Testis (tissue), 5 donors: ENCODE measurements around the genes KLHL3, FAM13B and SPATA24.

DNA sequence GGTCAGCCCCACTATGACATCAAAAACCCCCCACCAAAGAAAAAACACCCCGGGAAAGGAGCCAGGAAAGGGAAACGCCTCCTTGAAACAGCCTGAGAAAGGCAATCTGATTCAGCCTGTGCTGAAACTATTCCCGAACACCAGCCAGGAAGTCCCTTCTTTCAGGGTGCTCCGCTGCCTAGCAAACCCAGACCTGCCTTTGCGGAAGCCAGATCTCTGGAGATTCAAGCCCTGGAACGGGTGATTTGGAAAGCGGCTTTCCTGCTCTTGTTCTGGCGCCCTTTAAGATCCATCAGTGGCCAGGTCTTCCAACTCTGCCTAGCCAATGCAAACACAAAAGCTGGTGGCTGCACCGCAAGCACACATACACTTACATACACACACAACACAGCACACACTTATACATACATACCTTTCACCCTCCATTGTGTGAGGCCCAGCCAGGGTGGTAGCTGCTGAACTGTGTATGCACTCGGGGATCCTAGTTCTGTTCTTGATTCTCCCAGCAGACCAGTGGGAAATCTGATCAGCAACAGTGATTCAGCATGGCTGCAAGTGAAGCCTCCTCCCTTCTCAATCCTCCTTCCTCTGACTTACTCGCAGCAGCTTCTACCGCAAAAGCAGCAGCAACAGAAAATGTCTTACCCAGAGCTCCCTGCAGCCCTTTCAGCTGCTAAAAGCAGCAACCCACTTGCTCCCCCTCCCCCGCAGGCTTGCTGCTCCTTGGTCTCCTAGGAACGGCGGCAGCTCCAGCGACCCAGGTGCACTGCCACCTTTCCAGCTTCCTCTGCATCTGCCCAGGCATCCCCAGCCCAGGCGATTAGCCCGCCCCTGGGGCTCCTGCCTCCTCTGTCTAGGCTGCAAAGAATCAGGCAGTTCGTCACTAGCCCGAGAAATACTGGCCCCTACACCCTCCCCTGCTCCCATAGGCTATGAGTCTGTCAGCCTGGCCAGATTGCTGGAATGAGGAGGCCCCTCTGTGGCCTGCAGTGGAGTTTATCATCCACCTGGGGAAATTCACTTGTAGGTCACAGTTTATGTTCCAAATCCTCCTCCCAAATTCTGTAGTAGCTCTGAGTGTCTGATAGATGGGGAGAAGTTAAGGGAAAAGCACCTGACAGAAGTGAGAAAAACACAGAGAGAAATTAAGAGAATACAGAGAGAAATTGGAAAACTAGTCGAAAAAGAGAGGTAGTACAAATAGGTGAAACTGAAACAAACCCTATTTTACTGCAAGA lies at the start of gene KLHL3:
KLHL3 (minus strand) TSS at position 869 of the 1,238 bp plus-strand sequence.
- PRO-cap, 3 experiments: peak in 1 of 3 experiments; most common minus-strand start position 590 of the sequence (in 1)
- RAMPAGE, long total RNA, 2 experiments: no peak in any of the 2 experiments
- RRBS: no CpG with 5 or more reads among the region's 21 CpGs

DNA sequence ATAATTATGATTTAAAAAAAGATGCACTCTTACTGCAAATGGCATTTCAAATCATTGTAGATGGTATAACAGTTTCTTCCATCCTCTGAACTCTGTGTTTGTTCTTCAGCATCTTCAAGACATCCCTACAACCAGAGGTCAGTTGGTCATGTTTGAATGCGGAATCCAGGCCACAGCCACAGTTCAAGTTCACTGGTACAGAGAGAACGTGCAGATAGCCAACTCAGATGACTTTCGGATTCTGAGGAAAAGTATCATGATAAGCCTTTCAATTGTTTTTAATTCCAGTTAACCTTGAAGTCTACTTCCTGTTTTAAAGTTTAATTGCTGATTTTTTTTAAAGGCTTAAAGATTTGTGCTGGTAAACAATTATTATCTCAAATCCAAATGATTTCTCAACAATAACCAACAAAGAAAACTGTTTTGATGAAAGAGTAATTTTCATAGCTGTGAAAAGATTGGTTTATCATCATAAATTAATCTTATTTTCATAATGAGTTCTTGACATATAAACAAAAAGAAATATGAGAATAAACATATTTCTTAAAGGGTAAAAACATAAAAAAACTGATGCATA lies 8.5 kb upstream of the MYOT start:
- PRO-cap, 3 experiments: no peak in any of the 3 experiments
- RAMPAGE, long total RNA, 2 experiments: no peak in any of the 2 experiments
- RRBS: no CpG with 5 or more reads among the region's 3 CpGs

DNA sequence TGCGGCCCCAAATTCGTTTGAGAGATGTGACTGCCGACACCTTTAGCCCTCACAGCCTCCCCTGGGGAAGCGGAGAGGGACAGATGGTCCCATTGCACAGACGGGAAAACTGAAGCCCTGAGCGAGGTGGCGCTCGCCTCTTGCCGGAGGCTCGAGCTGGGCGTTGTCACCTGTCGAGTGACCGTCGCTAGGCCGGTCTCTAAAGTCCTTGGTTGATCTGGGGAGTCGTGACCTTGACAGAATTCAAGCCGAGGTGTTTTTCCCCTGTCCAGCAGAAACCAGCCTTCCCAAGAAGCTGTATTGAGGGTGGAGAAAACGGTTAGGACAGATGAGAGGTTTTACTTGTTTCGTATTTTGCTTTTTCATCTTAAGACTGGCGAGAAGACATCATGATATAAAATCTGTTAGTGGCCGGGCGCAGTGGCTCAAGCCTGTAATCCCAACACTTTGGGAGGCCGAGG lies 367 bp downstream of the PKD2L2 start:
- PRO-cap, 3 experiments: peak in 1 of 3 experiments; most common minus-strand start position 179 of the sequence (in 1)
- RAMPAGE, long total RNA, 2 experiments: no peak in any of the 2 experiments
- RRBS: 5% methylated on average over 7 of the region's 23 CpGs

- PRO-cap, 3 experiments: peak in 3 of 3 experiments; most common plus-strand start chr5:138033175 (in 3); most common minus-strand start chr5:138033090 (in 2)
- RAMPAGE, long total RNA, 2 experiments: start-site peak on the plus strand in 1 of 2 experiments, at chr5:138032739-138033250 at its widest, 22 to 48 reads per replicate; start-site peak on the minus strand in 1 of 2 experiments, at chr5:138033023-138033075 at its widest, 220 reads per replicate
- RRBS: under 1% methylated on average over 15 of the region's 77 CpGs
These were observed at the start of gene FAM13B for GRCh38 chr5:138032622-138033300. FAM13B (minus strand) TSS chr5:138033079.

DNA sequence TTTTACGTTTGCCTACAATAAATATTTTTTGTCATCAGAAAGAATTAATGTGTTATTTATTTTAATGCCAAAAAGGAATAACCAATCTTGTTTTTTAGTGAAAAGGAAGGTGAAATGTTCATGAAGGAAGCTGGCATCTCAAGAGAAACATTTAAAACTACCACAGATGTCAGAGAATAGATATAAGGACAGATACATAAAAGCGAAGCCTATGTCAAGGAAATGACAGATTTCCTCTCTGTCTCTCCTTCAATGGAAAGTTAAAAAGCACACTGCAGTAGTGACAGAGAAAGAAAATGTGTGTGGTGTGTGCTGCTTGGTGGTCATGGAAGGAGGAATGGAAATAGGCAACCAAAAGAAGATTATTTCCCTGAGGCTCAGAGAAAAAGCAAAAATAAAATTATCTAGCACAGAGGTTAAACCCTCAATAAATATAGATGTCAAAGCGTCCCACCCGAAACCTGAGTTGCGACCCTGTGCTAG lies 9.2 kb downstream of the WNT8A start:
- PRO-cap, 3 experiments: no peak in any of the 3 experiments
- RAMPAGE, long total RNA, 2 experiments: no peak in any of the 2 experiments
- RRBS: no CpG with 5 or more reads among the region's 5 CpGs

- PRO-cap, 3 experiments: peak in 1 of 3 experiments; most common plus-strand start chr5:138273799 (in 1)
- RAMPAGE, long total RNA, 2 experiments: no peak in any of the 2 experiments
- RRBS: no CpG with 5 or more reads among the region's 9 CpGs
These were observed 895 bp downstream of the GFRA3 start for GRCh38 chr5:138273426-138274026.

- PRO-cap, 3 experiments: no peak in any of the 3 experiments
- RAMPAGE, long total RNA, 2 experiments: no peak in any of the 2 experiments
- RRBS: no CpG with 5 or more reads among the region's 9 CpGs
These were observed 13.5 kb upstream of the REEP2 start for GRCh38 chr5:138425317-138425854.

- PRO-cap, 3 experiments: no peak in any of the 3 experiments
- RAMPAGE, long total RNA, 2 experiments: no peak in any of the 2 experiments
- RRBS: 8% methylated on average over 4 of the region's 34 CpGs
These were observed 946 bp downstream of the REEP2 start for GRCh38 chr5:138439335-138440671.

DNA sequence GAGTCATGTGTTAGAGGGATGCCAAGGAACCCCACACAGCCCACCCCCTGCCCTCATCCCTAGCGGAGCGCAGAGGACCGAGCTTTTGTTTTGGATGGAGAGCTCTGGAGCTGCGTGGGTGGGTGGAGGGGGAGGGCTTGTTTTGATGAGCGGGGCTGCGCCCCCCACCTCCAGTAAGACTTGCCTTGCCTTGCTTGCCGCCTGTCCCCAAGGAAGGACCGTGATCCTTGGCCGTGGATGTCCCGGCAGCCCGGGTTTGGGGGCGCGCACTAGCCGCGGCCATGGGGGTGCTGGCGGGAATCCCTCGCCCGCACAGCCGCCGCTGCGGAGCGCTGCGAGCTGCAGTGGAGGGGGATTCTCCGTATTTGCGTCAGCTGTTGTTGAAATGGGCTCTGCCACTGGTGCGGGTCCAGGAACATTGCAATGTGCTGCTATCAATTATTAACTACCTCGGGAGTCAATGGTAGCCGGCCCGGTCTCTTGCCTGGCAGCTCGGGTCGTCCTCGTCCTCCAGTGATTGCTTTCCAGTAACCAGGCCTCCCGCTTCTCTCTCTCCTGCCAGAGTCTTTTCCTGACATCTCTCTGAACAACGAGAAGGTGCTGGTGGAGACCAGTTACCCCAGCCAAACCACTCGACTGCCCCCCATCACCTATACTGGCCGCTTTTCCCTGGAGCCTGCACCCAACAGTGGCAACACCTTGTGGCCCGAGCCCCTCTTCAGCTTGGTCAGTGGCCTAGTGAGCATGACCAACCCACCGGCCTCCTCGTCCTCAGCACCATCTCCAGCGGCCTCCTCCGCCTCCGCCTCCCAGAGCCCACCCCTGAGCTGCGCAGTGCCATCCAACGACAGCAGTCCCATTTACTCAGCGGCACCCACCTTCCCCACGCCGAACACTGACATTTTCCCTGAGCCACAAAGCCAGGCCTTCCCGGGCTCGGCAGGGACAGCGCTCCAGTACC lies 1.2 kb downstream of the EGR1 start:
- PRO-cap, 3 experiments: no peak in any of the 3 experiments
- RAMPAGE, long total RNA, 2 experiments: no peak in any of the 2 experiments
- RRBS: no CpG with 5 or more reads among the region's 50 CpGs

GRCh38 chr5:138492467-138492765 lies 27.1 kb downstream of the EGR1 start:
- PRO-cap, 3 experiments: no peak in any of the 3 experiments
- RAMPAGE, long total RNA, 2 experiments: no peak in any of the 2 experiments
- RRBS: no CpG with 5 or more reads among the region's 12 CpGs

DNA sequence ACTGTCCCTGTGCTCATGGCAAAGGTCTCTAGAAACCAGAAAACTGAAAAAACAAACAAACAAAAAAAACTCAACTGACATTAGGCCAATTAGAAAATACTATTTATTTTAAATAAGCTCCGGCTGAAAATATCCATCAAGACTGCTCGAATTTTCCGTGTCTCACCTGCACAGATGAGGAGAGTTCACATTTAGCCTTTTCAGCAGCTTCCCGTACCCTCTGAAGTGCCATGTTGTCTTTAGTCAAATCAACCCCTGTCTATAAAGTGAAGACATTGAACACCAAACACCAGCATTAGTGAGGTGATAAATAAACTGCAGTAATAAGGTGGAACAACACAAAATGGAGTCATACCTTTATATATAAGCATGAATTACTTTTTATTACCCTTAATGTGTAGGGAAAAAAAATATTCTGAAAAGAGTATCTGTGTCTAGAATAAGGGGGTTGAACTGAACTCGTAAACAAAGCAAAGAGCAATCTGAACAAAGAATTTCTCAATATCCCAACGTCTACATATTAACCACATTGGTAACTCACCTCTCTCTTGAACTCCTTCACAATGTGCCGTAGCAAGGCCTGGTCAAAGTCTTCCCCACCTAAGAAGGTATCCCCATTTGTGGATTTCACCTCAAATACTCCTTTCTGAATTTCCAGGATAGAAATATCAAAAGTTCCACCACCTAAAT lies 8.6 kb downstream of the HSPA9 start:
- PRO-cap, 3 experiments: no peak in any of the 3 experiments
- RAMPAGE, long total RNA, 2 experiments: no peak in any of the 2 experiments
- RRBS: no CpG with 5 or more reads among the region's 7 CpGs

- PRO-cap, 3 experiments: no peak in any of the 3 experiments
- RAMPAGE, long total RNA, 2 experiments: no peak in any of the 2 experiments
- RRBS: no CpG with 5 or more reads among the region's 5 CpGs
These were observed 122.6 kb downstream of the SIL1 start for GRCh38 chr5:139075419-139076148.

DNA sequence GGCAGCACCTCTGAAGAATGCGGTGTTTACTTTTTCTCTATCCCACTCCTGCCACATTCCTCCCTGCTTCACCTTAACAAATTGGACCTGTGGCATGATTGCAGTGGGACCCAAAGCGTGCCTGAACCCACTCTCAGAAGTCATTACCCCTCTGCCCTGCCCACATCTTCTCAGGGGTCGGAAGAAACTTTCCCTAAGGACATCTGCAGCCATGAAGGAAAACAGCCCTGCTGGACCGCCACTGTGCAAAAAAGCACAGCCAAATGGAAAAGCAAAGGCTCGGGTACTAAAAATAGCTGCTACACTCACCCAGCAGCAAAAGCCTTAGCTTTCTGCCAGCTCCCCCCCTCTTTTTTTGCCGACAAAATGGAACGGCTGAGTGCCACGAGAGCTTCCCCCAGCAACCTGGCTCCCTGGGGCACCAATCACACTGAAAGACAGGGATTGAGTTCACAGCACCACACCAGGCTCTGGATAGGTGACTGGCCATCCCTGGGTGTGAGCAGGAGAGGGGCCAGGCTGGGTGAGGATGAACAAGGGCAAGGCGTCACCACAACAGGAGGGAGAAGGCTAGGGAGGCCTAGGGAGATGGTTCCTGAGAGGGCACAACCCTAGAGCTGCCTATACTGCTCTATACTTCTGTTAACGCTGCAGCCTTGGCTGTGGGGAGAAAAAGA lies 66.8 kb downstream of the SIL1 start:
- PRO-cap, 3 experiments: peak in 2 of 3 experiments; most common plus-strand start position 347 of the sequence (in 1); most common minus-strand start position 255 of the sequence (in 2)
- RAMPAGE, long total RNA, 2 experiments: no peak in any of the 2 experiments
- RRBS: no CpG with 5 or more reads among the region's 10 CpGs

DNA sequence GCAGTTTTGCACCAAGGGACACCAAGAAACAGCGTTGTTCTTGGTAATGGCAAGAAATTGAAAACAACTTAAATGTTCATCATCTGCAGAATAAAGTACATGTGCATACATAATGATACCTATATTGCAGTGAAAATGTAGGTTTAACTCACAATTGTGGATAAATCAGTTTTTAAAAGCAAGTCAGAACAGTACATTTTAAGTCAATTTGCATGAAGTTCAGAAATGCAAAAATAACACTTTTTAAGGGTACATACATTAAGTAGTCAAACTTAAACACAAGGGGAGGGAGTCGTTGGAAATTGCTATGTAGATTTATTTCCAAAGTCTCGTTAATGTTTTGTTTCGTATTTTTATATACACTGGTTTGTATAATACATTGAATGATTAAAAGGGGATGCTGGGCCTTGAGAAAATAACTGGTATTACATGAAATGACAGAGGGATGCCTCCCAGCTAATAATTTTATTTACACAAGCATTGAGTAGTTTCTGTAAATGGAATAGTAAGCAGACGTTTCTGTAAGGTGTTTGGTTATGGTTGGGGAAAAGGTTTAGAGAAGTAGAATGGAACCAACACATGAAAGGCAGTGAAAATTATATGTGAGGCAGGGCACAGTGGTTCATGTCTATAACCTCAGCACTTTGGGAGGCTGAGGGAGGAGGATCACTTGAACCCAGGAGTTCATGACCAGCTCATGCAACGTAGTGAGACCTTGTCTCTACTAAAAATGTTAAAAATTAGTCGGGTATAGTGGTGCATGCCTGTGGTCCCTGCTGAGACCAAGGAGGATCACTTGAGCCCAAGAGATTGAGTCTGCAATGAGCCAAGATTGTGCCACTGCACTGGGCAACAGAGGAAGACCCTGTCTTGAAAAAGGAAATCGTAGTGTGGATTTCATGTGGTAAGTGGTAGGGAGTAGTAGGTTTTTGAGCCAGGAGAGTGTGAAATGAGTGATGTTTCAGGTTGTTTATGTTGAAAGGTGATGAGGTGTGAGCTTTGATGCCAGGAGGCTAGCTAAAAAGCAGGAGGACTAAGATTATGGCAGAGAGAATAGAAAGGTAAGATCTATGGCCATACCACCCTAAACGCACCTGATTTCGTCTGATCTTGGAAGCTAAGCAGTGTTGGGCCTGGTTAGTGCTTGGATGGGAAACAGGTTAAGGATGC lies 5.6 kb downstream of the MATR3 start:
- PRO-cap, 3 experiments: no peak in any of the 3 experiments
- RAMPAGE, long total RNA, 2 experiments: no peak in any of the 2 experiments
- RRBS: no CpG with 5 or more reads among the region's 10 CpGs

DNA sequence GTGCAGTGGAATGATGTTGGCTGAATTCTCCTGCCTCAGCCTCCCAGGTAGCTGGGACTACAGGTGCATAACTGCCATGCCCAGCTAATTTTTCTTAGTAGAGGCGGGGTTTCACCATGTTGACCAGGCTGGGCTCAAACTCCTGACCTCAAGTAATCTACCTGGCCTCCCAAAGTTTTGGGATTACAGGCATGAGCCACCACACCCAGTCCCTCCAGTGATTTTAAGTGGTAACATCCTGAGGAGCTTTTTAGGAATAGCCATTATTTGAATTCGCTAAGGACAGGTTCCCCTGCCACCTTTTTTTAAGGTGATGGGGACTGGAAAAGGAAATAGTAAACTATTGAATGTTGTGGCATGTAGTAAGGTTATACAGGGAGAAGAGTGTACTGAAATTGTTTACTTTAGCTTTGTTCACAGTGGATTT lies 9.7 kb upstream of the PAIP2 start:
- PRO-cap, 3 experiments: peak in 1 of 3 experiments; most common minus-strand start position 307 of the sequence (in 1)
- RAMPAGE, long total RNA, 2 experiments: no peak in any of the 2 experiments
- RRBS: no CpG with 5 or more reads among the region's 2 CpGs

DNA sequence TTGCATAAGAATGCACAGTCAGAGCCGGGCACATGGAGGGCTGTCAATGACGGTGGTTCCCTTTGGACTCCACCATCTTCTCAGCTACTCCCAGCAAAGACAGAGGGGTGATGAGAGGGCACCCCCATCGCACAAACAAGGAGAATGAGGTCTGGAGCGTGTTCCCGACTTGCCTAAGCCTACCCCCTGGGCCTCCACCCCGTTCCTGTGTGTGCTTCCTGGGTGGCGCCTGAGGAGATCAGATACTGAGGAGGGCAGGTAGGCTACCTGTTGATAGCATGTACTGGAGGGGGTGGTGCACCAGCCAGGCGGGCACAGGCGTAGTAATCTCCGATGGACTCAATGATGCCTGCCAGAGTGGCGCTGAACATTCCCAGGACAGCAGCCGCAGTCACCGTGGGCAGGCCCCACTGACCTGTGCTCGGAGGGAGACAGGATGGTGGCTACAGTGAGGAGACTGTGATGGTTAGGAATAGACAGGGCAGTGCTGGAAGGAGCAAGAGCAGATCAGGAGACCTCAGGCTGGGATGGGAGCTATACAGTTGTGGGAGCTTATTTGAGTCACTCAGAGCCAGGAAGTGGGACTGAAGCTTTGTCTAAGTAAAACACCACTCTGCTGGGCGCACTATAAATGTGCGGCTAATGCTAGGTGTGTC lies 4.0 kb downstream of the SLC23A1 start:
- PRO-cap, 3 experiments: peak in 2 of 3 experiments; most common plus-strand start position 381 of the sequence (in 2)
- RAMPAGE, long total RNA, 2 experiments: no peak in any of the 2 experiments
- RRBS: no CpG with 5 or more reads among the region's 16 CpGs

- PRO-cap, 3 experiments: no peak in any of the 3 experiments
- RAMPAGE, long total RNA, 2 experiments: no peak in any of the 2 experiments
- RRBS: no CpG with 5 or more reads among the region's 10 CpGs
These were observed 2.0 kb upstream of the SLC23A1 start for GRCh38 chr5:139384864-139385777.

DNA sequence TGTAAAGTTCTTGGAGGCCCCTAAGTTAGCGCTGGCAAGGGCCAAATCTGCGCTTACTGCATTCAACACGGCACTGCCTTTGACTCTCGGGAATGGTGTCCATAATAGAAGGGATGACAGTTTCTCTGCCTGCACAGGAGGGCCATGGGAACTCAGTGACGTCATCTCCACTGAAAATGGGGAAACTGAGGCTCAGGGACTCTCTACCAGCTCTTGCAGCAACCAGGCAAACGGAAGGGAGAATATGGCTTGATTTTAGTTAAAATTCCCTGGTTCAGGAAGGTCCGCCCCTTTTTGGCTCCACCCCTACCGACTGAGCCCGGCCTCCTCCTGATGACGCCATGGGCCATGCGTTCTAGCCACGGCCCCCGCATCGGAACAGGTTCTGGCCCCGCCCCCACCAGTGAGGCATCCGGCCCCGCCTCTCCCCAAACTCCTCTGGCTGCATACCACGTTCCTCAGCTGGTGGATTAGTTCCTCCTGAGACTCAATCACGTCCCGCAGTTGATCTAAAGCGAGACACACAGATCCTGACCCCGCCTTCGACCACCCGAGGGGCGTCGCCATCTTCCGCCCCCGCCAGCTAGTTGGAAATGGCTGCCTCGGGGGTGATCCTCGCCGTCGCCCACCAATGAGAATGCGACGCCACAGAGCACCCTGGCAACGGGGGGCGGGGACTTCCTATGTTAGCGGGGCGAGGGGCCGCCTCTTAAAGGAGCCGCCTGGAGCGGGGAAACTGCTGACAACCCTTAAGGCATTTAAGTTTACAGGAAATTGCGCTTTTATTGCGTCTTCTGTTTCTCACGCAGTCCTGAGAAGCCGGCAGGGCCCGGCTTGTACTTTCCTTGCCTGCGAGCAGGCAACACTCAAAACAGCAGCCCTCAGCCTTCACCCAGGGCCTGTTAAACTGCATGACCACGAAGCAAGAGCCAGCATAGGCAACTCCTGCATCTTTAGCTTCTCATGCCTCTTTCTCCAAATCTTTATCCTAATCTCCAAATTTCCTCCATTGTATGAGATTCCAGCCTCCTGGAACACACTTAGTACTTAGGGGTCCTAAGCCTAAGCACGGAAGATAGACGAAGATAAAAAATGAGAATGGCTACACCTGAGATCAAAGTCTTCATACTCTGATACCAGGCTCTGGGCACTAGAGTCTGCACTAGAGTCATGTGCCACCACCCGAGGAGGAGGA lies at the start of gene SPATA24:
SPATA24 (minus strand) TSS at position 596 of the 1,195 bp plus-strand sequence.
- PRO-cap, 3 experiments: peak in 3 of 3 experiments; most common plus-strand start position 712 of the sequence (in 3); most common minus-strand start position 585 of the sequence (in 3)
- RAMPAGE, long total RNA, 2 experiments: start-site peak on the plus strand in 1 of 2 experiments, centred at position 379 of the sequence, 7 reads per replicate; start-site peak on the minus strand in 2 of 2 experiments, centred at positions 335 to 584 of the sequence, 21 to 293 reads per replicate
- RRBS: 1% methylated on average over 5 of the region's 51 CpGs

DNA sequence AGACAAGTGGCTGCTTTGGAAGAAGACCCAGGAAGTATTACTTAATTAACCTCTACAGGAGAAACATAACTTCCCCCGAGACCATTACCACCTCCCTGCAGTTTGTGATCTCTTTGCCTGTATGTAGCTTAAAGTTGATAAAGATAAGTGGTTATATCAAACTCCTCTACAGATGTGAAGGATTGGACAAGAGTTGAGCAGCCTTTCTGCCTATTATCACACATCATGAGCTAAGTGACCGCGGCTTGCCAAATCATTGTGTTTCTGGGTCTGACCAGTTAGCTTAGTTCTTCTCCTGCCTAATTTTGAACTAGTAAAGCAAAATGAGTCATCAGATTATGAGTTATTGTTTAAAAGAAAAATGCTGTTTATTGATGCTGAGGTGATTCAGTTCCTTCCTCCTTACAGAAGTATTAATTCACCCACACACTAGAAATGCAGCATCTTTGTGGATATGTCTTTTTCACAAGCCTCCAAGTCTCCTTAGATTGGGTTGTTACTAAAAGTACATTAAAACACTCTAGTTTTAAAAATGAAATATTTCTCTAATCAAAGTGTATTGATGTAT lies 13.5 kb upstream of the STING1 start:
- PRO-cap, 3 experiments: no peak in any of the 3 experiments
- RAMPAGE, long total RNA, 2 experiments: no peak in any of the 2 experiments
- RRBS: no CpG with 5 or more reads among the region's 3 CpGs

DNA sequence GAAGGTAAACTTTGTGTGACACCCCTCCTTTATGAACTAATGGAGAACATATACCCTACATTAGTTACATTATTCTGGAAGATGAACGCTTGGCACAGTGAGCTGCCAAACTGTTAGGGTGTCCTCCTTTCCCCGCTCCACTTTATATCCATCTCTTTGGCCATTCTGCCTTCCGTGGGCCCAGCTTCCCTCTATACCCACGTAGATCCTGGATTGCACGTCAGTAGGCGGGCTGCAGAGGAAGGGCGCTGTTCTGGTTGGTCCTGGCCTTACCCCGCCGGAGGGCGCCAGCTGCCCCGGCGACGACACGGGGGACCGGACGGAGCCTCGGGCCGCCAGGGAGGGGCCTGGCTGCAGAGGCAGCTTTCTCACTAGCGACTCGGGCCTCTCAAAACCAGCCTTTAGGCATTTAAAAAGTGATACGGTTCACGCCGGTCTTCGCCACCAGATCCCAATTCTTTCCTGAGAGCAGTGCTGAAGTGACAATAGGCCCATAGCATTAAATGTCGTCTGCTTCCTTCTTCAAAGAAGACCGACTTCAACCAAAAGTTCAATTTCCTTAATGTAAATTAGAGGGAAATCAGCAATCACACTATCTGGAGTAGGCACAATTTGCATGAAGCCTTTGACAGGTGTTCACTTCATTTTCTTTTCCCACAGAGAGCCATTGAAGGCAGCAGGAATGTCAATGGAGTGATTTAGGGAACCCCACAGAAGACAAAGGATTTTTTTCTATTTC lies 17.7 kb upstream of the UBE2D2 start:
- PRO-cap, 3 experiments: no peak in any of the 3 experiments
- RAMPAGE, long total RNA, 2 experiments: no peak in any of the 2 experiments
- RRBS: 22% methylated on average over 7 of the region's 26 CpGs